ENCODE data around the gene TMEM268.

- RAMPAGE, long total RNA: no peak
- RRBS: no CpG with 5 or more reads among the region's 4 CpGs
Observed at GRCh38 chr9:112755677-112756066, 5.1 kb downstream of the SNX30 start.

- RAMPAGE, long total RNA: no peak
- RRBS: no CpG with 5 or more reads among the region's 8 CpGs
Observed at GRCh38 chr9:112882601-112883494, 7.8 kb downstream of the SLC46A2 start.

DNA sequence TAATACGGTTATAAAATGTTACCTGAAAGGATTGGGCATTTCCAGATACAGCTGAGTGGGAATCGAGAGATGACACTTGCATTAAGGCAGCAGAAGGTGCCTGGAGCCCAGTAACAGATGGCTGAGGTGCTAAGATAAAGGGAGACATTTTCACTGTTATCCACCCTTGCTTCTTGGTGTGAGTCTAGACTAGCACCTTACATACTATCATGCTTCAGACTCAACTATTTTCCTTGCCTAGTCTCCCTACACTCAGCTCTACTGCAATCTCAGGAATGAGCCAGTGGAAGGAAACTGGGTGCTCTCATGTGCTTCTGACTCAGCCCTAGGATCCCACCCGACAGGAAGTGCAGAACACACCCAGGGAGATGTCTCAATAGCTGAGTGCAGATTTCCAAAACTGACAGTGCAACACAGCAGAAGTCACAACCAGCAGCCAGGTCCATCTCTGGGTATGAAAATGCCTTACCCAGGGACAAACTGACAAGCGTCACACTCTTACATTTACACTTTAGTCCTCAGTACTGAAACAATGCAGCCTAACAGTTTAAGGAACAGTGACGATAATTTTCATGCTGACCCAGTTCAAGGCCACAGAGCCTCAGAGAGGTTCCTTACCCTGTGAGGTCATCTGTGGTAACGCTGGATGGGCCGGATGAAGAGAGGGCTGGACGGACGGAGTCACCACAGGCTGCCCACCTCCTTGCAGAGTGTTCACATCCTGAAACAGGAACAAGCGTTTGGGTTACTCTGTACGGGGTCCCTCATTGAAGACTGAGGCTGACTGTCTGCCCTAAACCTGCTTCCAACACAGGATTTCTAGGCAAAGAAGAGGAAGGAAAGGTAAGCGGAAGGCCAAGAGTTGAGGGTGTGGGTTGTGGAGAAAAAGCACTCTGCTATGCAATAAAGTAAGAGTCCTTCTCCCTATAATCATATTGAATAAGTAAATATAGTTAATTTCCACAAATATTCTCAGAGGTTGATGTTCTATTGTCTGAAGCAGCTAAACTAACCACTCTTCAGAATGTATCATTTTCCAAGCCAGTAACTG lies 33.0 kb downstream of the FKBP15 start:
- RAMPAGE, long total RNA: no peak
- RRBS: no CpG with 5 or more reads among the region's 12 CpGs

GRCh38 chr9:113291690-113292337 lies 11.4 kb downstream of the RNF183 start:
- RAMPAGE, long total RNA: no peak
- RRBS: no CpG with 5 or more reads among the region's 17 CpGs

- RAMPAGE, long total RNA: no peak
- RRBS: no CpG with 5 or more reads among the region's 6 CpGs
Observed at GRCh38 chr9:113387405-113388084, 10.8 kb upstream of the HDHD3 start.

DNA sequence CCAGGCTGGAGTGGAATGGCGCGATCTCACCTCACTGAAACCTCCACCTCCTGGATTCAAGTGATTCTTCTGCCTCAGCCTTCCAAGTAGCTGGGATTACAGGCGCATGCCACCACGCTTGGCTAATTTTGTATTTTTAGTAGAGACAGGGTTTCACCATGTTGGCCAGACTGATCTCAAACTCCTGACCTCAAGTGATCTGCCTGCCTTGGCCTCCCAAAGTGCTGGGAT lies 28.0 kb downstream of the RGS3 start:
- RAMPAGE, long total RNA: no peak
- RRBS: no CpG with 5 or more reads among the region's 4 CpGs

DNA sequence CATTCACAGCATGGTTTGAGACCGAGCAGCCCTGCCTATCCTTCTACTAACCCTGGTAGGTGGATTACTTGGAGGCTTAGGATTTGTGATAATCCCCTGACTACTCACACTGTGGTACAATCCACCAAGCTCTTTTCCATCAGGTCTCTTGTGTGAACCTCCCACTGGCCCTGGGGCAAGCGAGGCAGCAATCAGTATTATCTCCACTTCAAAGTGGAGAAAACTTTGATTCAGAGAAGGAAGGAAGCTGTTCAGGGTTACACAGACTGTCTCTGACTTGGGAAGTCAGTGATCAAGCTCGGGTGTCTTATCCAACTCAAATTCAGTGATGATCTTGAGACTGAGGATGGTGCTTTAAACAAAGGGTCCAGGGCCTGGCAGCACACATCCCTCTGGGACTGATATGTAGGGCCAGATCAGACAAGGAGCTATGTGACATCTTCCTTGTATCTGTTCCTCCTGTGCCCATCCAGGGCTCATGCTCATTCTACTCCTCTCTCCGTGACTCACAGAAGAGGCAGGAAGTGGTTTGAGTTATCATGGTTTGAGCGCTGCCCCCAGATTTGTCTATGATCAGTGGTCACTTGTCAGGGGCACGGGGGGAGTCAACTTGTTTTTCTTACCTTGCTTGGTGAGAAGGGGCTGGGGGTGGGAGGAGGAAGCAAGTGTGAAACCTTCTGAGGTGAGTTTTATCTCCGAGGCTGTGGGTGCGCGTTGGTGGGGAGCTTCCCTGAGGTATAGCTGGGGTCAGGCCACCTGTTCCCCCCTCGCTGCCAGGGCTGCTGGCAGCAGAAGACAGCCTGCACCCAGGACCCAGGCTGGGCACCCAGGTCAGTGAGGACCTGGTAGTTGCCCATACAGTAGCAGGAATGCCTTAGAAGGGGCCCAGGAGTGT lies 48.6 kb downstream of the RGS3 start:
- RAMPAGE, long total RNA: no peak
- RRBS: no CpG with 5 or more reads among the region's 10 CpGs

DNA sequence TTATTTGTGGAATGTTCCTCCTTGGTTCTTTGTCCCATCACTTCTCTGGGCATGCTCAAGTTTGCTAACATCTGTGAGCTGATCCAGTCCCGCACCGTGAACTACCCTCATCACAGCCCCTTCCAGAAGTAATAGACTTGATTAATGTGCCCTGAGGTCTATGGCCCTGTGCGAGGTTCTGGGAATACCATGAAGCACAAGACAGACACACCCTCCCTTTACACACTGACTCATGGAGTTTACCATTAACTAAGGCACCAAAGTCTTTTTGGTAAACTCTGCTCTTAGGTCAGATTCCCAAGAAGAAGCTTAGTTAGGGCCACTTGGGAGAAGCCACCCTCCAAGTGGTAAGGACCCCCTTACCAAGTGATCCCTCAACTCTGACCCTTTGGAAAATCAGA lies 56.2 kb downstream of the RGS3 start:
- RAMPAGE, long total RNA: no peak
- RRBS: no CpG with 5 or more reads among the region's 3 CpGs

- RAMPAGE, long total RNA: no peak
- RRBS: no CpG with 5 or more reads among the region's 9 CpGs
Observed at GRCh38 chr9:113597864-113598847, 134.6 kb downstream of the RGS3 start.

GRCh38 chr9:113602016-113602566 lies 138.6 kb downstream of the RGS3 start:
- RAMPAGE, long total RNA: no peak
- RRBS: no CpG with 5 or more reads among the region's 12 CpGs

GRCh38 chr9:113626815-113627160 lies 163.3 kb downstream of the RGS3 start:
- RAMPAGE, long total RNA: no peak
- RRBS: no CpG with 5 or more reads among the region's 6 CpGs

DNA sequence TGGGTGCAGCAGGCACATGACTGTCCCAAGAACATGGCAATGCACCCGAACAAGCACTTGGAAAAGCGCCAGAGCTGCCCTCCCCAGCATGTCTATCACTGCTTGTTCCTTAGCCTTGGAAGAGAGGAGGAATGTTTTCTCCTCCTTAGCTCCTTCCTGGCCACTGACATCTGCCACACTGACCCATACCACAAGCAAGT lies 157.8 kb upstream of the ZNF618 start:
- RAMPAGE, long total RNA: no peak
- RRBS: no CpG with 5 or more reads among the region's 2 CpGs

DNA sequence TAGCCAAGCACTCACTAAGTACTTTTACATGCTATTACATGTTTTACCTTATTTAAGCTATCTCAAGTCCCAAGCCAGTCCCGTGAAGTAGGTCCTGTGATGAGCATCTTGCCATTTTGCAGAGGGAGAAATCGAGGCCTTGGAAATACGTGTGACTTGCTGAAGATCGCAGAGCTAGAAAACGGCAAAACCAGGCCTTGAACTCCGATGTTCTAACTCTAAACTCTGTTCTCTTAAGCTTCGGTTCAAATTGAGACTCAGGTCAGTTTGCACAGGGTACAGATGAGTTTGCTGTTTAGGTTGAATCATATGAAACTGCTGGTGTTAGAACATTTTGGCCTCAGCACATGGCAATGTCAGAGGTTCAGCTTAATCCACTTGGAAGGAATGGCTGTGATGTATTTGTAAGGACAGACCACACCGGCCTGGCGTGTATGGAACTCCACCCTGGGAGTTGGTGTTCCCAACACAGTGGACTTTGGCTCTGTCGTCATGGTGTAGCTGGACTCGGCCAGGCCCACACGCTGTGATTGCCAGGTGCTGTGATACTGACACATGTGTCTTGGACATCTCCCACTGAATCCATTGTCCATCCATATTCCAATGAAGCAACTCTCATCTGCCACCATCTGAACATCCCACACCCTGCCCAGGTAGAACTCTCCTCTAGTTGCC lies 90.2 kb downstream of the ZNF618 start:
- RAMPAGE, long total RNA: no peak
- RRBS: no CpG with 5 or more reads among the region's 12 CpGs

GRCh38 chr9:113993676-113994466 lies 84.2 kb downstream of the AMBP start:
- RAMPAGE, long total RNA: no peak
- RRBS: no CpG with 5 or more reads among the region's 17 CpGs

- RAMPAGE, long total RNA: no peak
- RRBS: no CpG with 5 or more reads among the region's 9 CpGs
Observed at GRCh38 chr9:114118479-114119005, 19.4 kb upstream of the KIF12 start.

DNA sequence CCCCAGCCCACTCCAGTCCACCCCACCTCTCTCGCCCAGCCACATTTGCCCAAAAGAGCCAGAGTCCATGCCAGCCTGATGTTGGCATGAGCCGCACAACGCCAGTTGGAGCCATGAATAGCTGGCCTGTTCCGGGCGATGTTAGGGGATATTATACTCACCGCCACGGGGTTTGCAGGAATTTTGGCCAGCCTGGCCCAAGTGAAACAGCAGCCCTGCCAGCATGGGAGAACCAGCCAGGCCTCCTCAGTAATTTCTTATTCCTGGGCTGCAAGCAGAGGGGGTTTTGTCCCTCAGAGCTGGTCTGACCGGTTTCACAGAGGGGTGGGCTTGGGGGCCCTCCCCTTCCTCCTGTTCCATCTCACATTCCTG lies 49.9 kb downstream of the COL27A1 start:
- RAMPAGE, long total RNA: no peak
- RRBS: no CpG with 5 or more reads among the region's 8 CpGs

GRCh38 chr9:114331011-114331483 lies 1.4 kb downstream of the ORM2 start:
- RAMPAGE, long total RNA: no peak
- RRBS: no CpG with 5 or more reads among the region's 9 CpGs

GRCh38 chr9:114344269-114344653 lies 14.6 kb downstream of the ORM2 start:
- RAMPAGE, long total RNA: no peak
- RRBS: no CpG with 5 or more reads among the region's 13 CpGs

DNA sequence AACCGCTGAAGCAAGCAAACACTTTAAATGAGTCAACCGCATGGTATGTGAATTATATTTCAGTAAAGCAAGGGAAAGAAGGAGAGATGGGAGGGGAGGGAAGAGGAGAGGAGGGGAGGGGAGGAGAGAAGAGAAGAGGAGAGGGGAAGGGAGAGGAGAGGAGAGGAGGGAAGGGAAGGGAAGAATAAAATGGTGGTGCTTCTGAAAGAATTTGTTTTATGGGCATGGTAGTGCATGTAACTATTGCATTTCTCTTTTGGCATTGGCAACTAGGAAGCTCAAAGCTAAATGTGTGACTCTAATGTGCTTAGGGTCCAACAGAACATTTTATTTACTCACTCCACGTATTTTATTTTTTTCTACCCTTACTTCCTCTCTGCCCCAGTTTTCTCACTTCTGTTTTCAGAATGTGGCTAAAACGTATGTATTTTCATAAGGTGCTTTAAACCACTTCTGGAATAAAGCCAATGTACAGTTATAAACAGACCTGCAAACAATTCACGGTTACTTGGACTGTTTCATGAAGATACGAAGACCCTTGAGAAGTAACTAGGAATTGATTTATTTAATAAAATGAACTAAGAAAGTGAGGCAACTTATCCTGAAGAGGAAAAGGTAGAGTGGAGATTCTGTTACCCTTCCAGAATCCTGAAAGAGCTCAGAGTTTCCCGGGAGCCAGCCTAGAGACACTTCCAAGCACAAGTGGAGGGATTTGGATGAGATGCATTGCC lies 21.0 kb downstream of the AKNA start:
- RAMPAGE, long total RNA: no peak
- RRBS: no CpG with 5 or more reads among the region's 7 CpGs

- RAMPAGE, long total RNA: no peak
- RRBS: 1% methylated on average over 26 of the region's 104 CpGs
Observed at GRCh38 chr9:114611056-114612035, at the start of gene TMEM268. Gene TMEM268 (plus strand): TSS chr9:114611291.

Measured in epithelial cell of proximal tubule (primary cell).